Temporal lobe (tissue), 2 donors: ENCODE results near the gene LY86.

GRCh38 chr6:5999782-6000069 is 7.0 kb downstream of the NRN1 start:
- RAMPAGE, long total RNA: no peak

- RAMPAGE, long total RNA: no peak
Observed at GRCh38 chr6:6494673-6494951, 93.9 kb upstream of the LY86 start.

GRCh38 chr6:6588288-6589181 is at the start of gene LY86:
LY86 (plus strand) TSS chr6:6588720.
- RAMPAGE, long total RNA: no peak

DNA sequence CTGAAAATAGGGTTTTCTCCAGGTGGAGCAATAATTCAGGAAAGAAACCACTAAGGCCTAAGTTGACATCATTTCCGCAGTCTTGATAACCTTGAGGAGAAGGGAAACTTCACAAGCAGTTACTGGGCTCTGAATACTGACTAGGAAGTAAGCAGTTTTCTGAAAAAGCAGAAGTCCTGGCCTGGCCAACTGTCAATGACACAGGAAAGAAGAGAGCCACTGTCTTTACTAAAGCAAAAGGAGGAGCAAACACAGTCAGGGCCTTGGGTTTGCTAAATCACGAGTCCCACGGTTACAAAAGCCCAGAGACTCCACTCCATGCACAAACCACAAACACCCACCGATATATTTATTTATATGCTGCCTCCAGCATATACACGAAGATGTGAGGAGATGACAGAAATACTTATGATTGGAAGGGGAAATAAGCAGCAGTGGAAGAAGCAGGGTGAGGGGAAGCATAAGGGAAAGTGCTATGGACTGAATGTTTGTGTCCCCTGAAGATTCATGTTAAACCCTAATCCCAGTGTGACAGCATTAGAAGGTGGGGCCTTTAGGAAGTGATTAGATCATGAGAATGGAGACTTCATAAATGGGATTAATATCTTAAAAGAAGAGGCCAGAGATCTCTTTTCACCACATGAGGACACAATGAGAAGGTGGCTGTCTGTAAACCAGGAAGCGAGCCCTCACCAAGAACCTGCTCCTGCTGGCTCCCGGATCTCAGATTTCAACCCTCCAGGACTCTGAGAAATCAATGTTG is 3.7 kb downstream of the LY86 start:
- RAMPAGE, long total RNA: no peak

DNA sequence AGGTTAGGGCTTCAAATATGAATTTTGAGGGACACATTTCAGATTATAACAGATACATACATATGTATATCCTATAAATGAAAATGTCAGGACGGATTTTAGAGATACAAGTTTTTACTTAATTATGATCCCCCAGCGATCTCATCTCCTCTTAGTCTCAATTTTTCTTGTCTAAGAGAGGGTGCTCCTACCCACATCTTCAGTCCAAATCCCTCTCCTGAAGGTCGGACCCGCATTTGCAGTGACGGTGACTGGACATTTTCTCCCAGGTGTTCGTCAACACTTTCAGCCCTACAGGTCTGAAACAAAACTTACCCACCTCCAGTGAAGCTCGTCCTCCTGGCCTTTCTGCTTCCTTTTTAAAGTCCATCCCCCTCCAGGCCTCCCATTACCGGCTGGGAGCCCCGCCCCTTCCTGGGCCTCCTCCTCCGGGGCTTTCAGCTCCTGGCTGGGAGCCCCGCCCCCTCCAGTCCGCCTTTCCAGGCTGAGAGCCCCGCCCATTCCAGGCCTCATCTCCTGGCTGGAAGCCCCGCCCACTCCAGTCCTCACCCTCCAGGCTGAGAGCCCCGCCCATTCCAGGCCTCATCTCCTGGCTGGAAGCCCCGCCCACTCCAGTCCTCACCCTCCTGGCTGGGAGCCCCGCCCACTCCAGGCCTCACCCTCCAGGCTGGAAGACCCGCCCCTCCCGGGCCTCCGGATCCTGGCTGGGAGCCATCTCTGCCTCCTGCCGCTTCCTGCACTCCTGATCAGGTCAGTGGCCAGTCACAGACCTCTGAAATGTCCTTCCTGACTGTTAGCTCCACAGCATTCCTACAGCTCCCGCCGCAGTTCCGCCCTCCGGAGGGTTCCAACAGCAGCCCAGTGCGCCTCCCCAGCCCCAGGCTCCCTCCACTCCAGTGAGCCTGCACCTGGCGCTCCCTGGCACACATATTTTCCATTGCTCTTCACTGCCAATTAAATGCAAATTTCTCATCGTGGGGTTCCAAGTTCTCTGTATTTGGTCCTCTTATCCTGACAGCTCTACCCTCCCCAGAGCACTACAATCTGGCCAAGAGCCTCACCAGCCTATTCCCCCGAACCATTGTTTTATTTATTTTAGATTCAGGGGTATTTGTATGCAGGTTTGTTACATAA is 98.4 kb downstream of the LY86 start:
- RAMPAGE, long total RNA: no peak

GRCh38 chr6:6723599-6723935 is 135.0 kb downstream of the LY86 start:
- RAMPAGE, long total RNA: no peak

DNA sequence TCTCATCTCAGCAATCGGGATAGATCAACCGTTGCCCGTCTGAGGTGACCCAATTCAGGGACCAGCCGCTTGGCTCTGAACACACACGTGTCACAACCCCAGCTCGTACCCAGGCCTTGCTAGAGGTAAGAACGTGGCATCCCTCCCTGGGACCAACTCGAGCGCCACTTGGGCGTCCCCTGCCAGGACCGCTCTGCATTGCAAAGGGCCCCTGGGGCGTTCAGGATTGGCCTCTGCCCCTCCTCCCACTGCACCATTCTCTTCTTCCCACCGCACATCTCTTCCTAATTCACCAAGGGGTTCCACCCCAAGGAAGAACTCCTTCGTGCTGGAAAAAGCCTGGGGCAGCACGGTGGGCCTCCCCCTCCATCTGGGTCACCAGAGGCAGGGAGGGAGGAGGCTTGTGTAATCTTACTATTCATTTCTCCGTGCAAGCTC is 136.7 kb downstream of the LY86 start:
- RAMPAGE, long total RNA: no peak

DNA sequence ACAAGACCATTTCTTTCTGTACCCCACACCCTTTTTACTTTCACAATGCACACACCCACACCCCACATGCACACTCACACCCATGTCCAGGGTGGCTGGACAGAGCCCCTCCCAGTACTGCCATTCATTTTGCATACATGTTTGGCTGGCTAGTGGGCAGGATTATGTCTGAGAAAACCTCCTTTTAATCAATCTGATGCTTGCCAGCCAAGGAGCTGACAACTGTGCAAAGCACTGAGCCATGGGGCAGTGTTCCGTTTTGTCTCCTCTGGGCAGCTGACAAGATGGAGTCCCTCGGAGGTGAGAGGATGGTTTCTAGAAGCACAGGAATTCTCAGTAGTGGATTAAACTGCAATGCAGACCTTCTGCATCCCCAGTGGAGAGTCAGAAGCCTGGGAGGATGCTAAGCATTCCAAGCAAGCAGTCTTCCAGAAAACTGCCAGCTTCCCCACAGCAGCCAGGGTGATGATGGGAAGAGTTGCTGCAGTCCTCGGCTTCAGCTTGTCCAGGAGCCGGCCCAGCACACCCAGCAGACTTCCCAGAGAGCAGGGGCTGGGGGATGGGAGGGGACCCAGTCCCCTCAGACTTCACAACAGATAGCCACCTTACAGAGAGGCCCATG is 163.5 kb downstream of the LY86 start:
- RAMPAGE, long total RNA: no peak

GRCh38 chr6:6791073-6791340 is 202.5 kb downstream of the LY86 start:
- RAMPAGE, long total RNA: no peak

GRCh38 chr6:6878622-6879296 is 229.0 kb upstream of the RREB1 start:
- RAMPAGE, long total RNA: no peak

GRCh38 chr6:7106418-7107231 is 1.1 kb upstream of the RREB1 start:
- RAMPAGE, long total RNA: no peak

- RAMPAGE, long total RNA: no peak
Observed at GRCh38 chr6:7109273-7109879, 1.6 kb downstream of the RREB1 start.

- RAMPAGE, long total RNA: no peak
Observed at GRCh38 chr6:7127611-7128055, 19.9 kb downstream of the RREB1 start.

DNA sequence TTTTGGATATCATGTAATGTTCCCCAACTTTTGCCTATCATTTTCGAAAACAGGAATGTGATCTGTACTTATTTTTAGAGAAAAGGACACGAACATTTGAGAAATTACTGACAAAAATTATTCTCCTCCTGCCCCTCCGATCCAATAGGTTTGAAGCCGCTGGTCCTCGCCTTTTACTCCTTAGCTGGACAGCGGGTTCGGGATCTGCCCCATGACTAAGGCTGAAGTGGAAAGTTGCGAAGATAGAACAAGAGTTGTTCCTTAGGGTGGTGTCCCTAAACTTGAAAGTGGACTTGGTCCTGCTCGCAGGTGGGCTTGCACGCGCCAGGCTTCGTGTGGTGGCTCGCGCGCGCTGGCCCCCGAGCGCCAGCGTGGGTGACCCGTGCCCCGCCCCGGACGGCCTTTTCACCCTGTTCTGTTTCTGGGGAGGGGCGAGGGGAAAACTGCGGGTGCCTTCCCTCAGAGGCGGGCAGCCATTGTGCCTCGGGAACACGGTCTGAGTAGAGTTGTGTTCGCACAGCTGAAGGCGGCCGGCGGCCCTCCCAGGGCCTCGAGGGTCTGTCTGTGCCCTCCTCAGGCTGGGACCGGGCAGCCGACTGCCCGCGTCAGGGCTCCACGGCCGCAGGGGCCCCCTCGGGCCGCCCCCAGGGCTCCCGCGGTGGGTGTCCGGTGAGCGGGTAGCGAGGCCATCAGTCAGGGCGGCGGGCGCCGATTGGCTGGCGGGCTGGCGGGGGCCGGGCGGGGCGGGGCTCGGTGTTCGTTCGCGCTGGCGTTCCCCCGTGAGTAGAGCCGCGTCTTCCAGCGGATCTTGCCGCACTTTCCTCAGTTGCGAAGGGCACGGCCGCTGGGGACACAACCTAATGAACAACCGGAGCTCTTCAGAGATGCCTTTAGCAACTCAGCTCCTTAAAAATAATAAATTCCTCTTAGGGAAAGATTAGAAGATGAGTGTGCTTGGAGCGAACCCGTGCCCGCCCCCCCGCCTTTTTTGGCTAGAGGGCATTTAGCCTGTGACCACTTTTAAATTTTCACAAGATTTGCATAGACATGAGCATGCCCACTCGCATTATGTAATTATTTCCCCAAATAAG is 33.1 kb downstream of the RREB1 start:
- RAMPAGE, long total RNA: no peak

- RAMPAGE, long total RNA: no peak
Observed at GRCh38 chr6:7156038-7157145, 48.6 kb downstream of the RREB1 start.

- RAMPAGE, long total RNA: no peak
Observed at GRCh38 chr6:7168317-7168568, 60.5 kb downstream of the RREB1 start.

DNA sequence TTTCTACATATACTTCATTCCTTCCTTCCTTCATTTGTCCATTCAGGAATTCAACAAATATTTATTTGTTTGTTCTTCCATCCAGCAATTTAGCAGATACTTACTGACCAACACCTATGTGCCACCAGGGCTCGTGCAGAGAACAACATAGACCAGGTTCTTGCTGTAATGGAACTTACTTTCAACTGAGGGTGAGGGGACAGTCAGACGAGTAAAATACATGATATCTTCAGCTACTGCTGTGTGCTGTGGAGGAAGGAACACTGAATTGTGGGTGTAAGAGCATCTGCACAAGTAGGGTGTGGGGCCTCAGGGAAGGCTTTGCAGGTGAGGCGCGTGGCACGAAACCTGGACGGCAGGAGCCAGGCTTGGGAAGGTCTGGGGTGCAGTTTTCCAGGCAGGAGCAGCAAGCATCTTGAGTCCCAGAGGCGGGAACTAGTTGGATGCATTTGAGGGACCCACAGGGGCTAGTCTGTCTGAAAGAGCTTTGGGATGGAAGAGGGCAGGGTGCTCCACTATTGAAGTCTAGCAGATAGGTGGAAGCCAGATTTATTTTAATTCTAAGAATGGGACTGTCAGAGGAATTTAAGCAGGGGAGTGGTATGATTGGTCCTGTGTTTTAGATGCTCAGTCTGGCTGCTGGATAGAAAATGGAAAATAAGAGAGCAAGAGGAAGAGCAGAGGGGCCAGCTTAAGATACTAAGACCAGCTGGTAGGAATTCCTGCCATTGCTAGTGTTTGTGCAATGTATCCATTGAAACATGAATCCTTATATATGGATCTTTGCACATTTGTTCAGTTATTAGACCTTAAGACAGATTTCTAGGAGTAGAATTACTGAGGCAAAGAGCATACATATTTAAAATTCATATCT is 98.9 kb downstream of the RREB1 start:
- RAMPAGE, long total RNA: no peak

DNA sequence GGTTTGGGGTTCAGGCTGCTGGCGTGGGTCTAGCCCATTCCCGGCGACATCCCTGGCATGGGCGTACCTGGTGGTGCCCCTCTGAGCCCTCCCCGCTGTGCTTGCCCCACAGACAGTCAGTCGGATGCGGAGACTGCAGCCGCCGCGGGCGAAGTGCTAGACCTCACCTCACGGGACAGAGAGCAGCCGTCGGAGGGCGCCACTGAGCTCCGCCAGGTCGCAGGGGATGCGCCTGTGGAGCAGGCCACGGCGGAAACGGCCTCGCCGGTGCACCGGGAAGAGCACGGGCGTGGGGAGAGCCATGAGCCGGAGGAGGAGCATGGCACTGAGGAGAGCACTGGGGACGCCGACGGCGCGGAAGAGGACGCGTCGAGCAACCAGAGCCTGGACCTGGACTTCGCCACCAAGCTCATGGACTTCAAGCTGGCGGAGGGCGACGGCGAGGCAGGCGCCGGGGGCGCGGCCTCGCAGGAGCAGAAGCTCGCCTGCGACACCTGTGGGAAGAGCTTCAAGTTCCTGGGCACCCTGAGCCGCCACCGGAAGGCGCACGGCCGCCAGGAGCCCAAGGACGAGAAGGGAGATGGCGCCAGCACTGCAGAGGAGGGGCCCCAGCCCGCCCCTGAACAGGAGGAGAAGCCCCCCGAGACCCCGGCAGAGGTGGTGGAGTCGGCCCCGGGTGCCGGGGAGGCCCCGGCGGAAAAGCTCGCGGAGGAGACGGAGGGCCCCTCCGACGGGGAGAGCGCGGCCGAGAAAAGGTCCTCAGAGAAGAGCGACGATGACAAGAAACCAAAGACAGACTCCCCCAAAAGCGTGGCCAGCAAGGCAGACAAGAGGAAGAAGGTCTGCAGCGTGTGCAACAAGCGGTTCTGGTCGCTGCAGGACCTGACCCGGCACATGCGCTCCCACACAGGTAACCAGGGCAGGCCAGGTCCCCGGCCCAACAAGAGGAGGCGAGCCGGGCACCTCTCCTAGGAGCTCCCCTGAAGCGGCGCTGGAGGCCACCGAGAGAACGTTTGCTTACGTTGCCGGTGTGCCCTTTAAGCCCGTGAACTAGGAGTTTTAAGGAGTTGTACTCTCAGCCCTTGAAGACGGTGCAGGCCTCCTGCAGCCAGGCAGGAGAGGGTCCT is 66.3 kb downstream of the SSR1 start:
- RAMPAGE, long total RNA: no peak

DNA sequence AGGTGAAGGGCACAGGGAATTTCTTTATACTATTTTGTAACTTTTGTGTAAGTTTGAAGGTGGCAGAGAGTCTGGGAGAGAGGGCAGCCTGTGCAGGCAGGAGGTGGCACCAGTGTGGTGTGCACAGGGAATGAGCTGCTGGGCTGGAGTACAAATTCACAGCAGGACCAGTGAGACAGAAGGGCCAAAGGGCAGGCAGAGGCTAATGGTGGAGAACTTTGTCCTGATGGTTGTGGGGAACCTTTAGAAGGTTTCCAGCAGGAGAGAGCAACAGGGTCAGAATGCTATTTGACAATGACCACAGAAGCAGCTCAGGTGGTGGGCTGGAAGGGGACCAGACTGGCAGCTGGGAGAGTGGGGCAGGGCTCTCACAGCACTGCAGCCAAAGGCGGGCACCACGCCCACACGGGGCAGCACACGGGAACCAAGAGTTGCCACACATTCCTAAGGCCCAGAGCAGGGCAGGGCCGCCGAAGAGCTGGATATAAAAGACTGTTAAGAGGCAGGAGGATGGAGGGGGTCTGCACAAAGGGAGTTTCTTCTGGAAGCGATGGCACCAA is 42.1 kb downstream of the SSR1 start:
- RAMPAGE, long total RNA: no peak

GRCh38 chr6:7389149-7389590 is 372 bp downstream of the CAGE1 start:
- RAMPAGE, long total RNA: no peak